ENCODE measurements around the gene SRSF11.

DNA sequence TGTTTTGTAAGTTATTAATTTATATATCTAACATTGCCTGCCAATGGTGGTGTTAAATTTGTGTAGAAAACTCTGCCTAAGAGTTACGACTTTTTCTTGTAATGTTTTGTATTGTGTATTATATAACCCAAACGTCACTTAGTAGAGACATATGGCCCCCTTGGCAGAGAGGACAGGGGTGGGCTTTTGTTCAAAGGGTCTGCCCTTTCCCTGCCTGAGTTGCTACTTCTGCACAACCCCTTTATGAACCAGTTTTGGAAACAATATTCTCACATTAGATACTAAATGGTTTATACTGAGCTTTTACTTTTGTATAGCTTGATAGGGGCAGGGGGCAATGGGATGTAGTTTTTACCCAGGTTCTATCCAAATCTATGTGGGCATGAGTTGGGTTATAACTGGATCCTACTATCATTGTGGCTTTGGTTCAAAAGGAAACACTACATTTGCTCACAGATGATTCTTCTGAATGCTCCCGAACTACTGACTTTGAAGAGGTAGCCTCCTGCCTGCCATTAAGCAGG, 160.2 kb upstream of the SGIP1 start:
- PRO-cap, 2 experiments: no peak in any of the 2 experiments

DNA sequence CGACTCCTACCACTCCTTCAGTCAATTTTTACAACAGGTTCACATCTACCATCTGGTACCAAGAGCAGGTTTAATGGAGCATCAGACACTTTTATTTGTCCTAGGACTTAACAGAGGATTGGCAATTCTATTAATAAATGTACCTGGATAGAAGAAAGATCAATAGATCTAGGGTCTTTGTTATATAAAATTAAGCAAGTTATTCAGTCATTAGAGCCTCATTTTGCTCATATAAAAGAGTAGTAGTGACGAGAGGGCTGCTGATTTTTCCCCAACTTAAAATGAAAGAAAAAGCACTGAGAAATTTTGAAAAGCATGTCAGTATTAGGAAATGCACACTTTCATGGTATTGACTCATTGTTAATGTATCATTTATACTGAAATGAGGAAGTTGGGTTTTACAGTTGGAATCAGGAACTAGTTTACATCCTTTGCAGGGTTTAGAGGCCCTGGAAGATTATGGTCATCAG, 95.1 kb upstream of the SGIP1 start:
- PRO-cap, 2 experiments: no peak in any of the 2 experiments

- PRO-cap, 2 experiments: no peak in any of the 2 experiments
Observed at GRCh38 chr1:66445334-66446118, 88.4 kb upstream of the SGIP1 start.

DNA sequence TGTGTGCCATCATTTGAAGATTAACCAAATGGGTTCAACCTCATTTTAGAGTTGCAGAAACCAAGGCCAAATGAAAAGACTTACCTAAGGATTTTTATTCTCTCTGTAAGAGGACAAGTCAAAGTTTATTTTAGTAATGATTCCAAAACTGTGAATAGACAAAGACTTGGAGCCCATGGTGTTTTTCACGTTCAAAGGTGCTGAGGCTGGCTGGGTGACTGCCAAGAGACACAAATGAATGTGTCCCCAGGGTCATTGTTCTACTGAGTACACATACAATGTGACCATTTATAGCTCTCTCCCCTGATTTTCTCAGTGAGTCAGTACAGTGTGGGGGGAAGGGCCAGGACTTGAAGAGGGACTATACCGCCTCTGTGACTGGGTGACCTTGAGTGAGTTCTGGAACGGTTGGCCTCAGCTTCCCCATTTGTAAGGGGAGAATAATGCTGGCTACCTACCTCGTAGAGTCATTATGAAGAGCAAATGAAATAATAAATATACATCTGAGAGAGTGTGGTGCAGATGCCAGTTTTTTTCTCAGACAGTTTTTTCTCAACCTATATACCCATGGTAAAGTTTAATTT, 9.5 kb downstream of the SGIP1 start:
- PRO-cap, 2 experiments: peak in 2 of 2 experiments; most common plus-strand start position 391 of the sequence (in 2)

- PRO-cap, 2 experiments: no peak in any of the 2 experiments
Observed at GRCh38 chr1:66948700-66949076, 23.9 kb downstream of the MIER1 start.

DNA sequence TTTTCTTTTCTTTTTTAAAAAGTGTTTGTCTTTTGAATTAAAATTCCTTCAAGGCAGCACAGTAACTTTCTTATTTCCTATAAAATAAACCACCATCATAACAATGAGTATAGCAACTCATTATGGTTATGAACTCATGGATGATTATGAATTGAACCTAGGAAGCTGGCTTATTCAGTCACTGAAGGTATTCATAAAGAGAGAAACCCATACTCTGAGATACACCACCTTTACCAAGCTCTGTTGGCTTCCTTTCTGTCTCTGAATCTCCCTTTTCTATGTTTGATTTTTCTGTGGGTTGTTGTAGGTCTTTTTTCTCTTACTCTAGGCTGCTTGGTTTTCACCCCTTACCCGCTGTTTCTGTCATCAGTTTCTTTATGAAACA, 25.2 kb downstream of the IL12RB2 start:
- PRO-cap, 2 experiments: no peak in any of the 2 experiments

GRCh38 chr1:67635367-67635950, 49.5 kb upstream of the GADD45A start:
- PRO-cap, 2 experiments: no peak in any of the 2 experiments

GRCh38 chr1:67674476-67675212, 10.4 kb upstream of the GADD45A start:
- PRO-cap, 2 experiments: no peak in any of the 2 experiments

DNA sequence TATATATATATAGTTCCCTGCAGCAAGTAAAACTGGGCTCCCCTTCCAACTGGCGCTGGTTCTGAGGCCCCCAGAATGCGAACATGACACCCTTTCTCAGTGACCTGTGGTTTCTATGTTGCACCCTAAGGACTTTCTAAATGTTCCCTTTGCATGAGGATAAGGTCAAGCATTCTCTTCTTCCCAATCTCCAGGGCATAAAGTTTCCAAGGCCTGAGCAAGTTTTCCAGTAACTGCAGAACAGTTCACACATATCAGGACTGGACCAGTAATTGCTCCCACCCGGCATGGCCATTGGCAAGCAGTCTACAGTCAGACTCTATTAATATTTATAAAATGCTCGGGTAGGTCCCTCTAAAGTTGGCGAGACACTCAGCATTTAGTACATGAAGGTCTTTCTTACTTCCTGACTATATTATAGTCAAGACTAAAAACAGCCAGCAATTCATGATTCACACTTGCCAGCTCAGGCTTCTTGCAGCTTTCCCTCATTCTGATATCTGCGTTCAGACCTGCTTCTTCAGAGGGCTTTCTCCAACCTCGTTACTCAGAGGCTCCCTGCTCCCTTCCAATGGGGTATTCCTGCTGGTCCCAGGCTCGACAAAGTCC, 25.4 kb downstream of the GADD45A start:
- PRO-cap, 2 experiments: no peak in any of the 2 experiments

GRCh38 chr1:67777565-67778034, 55.7 kb downstream of the GNG12 start:
- PRO-cap, 2 experiments: no peak in any of the 2 experiments

- PRO-cap, 2 experiments: no peak in any of the 2 experiments
Observed at GRCh38 chr1:67789558-67790114, 43.6 kb downstream of the GNG12 start.

GRCh38 chr1:67831748-67832680, 1.3 kb downstream of the GNG12 start:
- PRO-cap, 2 experiments: peak in 1 of 2 experiments; most common plus-strand start chr1:67832342 (in 1); most common minus-strand start chr1:67832039 (in 1)

- PRO-cap, 2 experiments: no peak in any of the 2 experiments
Observed at GRCh38 chr1:68143601-68143949, 88.7 kb downstream of the WLS start.

GRCh38 chr1:68145625-68146300, 86.6 kb downstream of the WLS start:
- PRO-cap, 2 experiments: no peak in any of the 2 experiments

- PRO-cap, 2 experiments: no peak in any of the 2 experiments
Observed at GRCh38 chr1:68163283-68163730, 69.0 kb downstream of the WLS start.

GRCh38 chr1:68193800-68194216, 38.5 kb downstream of the WLS start:
- PRO-cap, 2 experiments: no peak in any of the 2 experiments

DNA sequence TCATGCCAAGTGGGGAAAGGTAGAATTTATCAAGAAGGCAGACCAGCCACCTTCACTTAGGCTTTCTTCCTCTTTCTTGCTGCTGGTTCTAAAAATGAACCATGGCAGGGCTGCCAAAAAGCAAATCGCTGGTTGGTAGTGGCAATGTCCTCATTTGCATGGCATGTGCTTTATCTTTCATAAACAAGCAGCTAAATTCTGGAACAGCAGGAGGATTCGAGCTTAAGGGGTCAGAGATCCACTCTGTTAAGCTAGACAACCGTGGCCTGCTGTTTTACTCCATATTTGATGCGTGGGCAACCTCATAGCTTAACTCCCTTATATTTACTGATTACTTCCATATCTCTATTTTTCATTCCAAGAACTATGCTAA, 91.3 kb downstream of the RPE65 start:
- PRO-cap, 2 experiments: no peak in any of the 2 experiments

DNA sequence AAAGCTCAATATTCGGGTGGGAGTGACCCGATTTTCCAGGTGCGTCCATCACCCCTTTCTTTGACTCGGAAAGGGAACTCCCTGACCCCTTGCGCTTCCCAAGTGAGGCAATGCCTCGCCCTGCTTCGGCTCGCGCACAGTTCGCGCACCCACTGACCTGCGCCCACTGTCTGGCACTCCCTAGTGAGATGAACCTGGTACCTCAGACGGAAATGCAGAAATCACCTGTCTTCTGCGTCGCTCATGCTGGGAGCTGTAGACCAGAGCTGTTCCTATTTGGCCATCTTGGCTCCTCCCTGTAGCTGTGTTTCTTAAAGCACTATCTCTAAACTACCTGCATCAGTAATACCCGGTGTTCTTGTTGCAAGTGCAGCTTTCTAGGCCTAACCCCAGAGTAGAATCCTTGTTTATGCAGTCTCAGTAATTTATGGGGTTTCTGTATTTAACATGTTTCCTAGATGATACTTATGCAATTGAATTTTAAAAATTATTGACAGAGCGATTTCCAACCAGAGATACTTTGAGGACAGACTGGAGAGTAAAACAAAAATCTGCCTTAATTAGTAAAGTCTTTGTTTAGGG, 447.4 kb upstream of the LRRC7 start:
- PRO-cap, 2 experiments: no peak in any of the 2 experiments

DNA sequence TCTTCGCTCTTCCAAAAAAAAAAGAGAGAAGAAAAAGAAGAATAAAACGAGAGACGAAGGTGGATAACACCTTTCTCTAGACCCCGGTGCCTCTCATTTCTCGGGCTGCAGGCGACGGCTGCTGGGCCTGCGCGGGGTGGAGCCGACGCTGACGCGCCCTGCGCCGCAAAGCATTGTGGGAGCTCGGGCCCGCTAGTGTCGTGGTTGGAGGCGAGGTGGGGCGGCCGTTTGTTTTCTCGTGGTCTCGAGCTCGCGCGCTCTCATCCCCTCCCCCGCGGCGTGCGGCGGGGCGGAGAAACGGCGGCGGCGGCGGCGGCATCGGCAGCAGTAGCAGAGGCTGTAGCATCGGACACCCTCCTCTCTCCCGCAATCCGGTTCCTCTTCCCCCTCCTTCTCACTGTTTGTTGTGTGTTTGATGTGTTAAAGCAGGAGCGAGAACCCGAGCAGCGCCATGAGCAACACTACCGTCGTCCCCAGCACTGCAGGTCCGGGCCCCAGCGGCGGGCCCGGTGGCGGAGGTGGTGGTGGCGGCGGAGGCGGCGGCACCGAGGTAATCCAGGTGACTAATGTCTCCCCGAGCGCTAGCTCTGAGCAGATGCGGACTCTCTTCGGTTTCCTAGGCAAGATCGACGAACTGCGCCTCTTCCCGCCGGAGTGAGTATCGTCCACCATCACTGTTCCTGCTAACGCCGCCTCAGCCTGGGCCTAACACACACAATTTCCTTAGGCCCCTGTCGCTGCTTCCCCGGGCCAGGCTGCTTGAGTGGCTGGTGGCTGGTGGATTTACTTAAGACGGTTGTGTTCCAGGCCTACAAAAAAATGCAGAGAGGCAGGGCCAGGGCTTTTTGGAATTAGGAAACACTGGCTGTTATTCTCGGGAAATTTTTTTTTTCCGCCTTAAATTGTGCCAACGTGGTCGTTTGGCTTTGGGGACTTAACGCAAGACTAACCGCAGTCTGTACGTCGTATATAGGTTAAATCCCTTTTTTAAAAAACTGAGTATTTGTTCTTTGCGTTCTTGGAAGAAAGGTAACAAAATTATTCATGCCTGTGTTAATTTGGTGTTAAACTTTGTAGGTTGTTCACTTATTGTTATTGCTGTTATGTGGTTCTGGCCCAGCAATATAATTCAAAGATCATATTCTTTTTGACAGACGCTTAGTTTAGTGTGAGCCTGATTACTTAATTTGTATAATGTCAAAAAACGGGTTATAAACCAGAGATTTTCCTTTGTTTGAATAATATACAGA, at the start of gene SRSF11:
SRSF11 (plus strand) TSS at position 195 of the 1,250 bp plus-strand sequence.
- PRO-cap, 2 experiments: peak in 2 of 2 experiments; most common plus-strand start position 195 of the sequence (in 1); most common minus-strand start position 95 of the sequence (in 2)

DNA sequence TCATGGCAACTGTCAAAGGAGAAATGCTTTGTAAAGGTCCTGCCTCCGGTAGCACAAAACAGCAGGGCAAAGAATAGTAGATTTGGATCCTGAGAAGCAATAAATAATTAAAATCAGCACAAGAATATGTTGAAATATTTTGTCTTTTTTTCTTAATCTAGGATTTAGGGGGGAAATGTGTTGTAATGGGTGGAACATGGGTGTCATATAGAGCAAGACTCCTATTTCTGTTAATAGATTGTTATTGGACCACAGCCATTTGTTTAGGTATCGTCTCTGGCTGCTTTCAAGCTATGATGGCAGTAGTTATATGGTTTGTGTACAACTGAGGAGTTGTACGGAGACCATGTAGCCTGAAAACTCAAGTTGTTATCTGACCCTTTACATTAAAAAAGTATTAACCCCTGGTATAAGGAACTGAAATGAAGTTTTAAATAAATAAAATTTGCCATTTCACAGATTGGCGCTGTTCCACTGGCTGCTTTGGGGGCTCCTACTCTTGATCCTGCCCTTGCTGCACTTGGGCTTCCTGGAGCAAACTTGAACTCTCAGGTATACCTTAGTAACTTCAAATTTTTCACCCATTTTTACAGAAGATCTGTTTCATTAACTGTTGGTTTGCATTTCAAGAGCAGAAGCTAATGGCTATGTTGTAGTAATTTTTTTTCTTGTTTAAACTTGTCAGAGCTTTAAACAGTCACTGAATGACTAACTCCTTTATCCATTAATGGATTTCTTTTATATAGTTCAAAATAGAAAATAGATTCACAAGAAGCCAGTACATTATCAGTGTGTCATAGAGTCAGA, 13.3 kb downstream of the SRSF11 start:
- PRO-cap, 2 experiments: no peak in any of the 2 experiments

Measured in Metastatic Liver Carcinoma in the Adrenal Gland (tissue), 2 donors.